ENCODE measurements around the genes ADAM29, WDR17 and ING2.

DNA sequence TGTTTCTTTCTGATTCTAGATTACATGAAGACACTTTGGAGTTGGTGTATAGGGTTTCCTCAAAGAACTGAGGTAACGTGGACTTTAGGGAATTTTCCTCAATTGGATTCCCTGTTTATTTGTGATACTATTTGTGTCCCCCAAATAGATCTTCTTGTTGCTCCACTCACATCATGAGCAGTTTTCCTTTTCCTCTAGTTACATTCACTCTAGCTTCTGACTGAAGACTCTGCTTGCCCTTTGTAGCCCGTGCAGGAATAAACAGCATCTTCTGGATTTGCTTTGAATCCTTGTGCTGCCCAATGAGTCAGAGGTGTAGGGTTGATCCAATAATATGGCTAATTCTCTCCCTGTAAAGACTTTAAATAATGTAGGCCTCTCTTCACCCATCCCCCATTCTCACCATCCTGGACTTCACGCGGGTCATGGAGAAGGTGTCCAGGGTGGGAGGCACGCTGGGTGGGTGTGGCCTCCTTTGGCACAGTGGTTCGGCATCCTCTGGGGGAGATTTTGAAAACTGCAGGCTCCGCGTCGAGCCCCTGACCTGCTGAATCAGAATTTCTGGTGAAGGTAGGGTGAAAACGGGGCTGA is 9.1 kb downstream of the HAND2 start:
- RRBS, 2 experiments, result no CpG with 5 or more reads among the region's 10 CpGs

DNA sequence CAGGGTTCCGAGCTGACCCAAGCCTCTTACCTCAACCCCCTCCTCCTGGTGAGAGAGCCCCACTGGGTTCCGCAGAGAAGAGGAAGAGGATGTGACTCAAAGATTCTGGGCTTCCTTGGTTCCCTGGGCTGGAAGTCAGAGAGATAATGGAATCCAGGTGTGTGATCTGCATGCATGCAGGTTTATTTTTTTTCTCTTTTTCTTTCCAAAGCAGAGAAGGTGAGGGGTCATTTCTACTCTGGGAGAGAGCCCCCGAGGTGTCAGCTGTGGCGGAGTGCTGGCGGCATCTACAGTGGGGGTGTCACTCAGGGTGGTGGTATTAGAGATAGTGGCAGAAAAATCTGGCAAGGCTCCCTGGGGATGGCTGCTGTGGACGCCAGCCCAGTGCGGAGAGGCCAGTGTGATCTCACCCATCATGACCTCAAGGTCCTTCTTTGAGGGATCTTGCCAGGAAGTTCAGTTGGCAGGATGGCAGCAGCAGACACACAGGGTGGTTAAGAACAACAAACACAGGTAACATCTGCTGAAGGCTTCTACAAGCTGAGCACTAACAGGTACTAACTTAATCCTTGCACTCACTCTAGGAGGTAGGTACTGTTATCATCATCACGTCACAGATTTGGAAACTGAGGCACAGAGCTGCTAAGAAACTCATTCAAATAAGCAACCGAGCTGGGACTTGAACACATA is 168.8 kb upstream of the HAND2 start:
- RRBS, 2 experiments, result no CpG with 5 or more reads among the region's 9 CpGs

- RRBS, 2 experiments, result no CpG with 5 or more reads among the region's 3 CpGs
Observed at GRCh38 chr4:174318267-174318848, 34.6 kb downstream of the CEP44 start.

GRCh38 chr4:174918141-174918712 is at the start of gene ADAM29:
Gene ADAM29, plus strand, starts transcription at chr4:174918358.
- RRBS, 2 experiments, result no CpG with 5 or more reads among the region's 5 CpGs

DNA sequence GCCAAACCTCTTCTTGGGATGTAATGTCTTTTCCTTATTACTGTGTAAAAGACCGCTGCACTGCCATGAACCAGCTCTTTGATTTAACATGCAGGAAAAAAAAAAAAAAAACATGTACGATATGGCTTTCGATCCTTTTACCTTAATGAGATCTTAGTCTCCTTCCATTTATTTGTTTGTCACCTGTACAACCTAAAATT is 348.7 kb downstream of the ADAM29 start:
- RRBS, 2 experiments, result no CpG with 5 or more reads among the region's 3 CpGs

- RRBS, 2 experiments, result no CpG with 5 or more reads among the region's 30 CpGs
Observed at GRCh38 chr4:176000928-176001717, 64.5 kb upstream of the WDR17 start.

GRCh38 chr4:176001883-176002785 is 63.5 kb upstream of the WDR17 start:
- RRBS, 2 experiments, result no CpG with 5 or more reads among the region's 55 CpGs

GRCh38 chr4:176065495-176066819 is at the start of gene WDR17:
Gene WDR17, plus strand, starts transcription at chr4:176065841.
- RRBS, 2 experiments, result 2% methylated on average over 16 of the region's 63 CpGs

GRCh38 chr4:176788872-176789357 is 3.8 kb downstream of the VEGFC start:
- RRBS, 2 experiments, result no CpG with 5 or more reads among the region's 7 CpGs

DNA sequence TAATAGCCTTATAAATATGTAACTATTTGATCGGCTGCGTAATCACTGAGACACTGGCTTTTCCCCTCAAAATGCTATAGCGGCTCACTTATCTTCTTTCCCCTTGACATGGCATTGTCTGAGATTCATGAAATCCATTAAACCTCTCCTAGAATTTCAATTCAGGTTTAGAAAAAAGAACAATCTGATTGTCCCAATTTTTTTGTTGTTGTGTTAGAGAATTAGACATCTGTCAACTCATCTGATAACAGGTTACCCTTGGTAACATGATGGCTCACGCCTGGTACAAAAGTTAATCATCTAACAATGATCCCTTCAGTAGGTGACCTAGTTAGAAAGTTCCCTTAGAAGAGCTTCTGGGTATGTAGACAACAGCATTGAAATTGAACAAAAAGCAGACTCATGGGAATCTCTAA is 880.2 kb upstream of the AGA start:
- RRBS, 2 experiments, result no CpG with 5 or more reads among the region's 4 CpGs

- RRBS, 2 experiments, result no CpG with 5 or more reads among the region's 2 CpGs
Observed at GRCh38 chr4:181258654-181258981, 984.6 kb upstream of the TENM3 start.

DNA sequence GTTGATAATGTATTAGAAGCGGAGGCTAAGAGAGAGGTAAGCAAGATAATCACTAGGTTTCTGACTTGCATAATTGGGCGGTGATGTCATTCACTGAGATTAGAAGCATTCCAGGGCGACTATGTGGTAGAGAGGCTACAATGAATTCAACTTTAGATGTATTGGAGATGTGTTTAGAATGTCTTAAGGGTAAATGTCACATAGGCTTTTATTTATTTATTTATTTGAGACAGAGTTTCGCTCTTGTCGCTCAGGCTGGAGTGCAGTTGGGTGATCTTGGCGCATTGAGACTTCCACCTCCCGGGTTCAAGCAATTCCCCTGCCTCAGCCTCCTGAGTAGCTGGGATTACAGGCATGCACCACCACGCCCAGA is 310 bp upstream of the TENM3 start:
- RRBS, 2 experiments, result no CpG with 5 or more reads among the region's 8 CpGs

- RRBS, 2 experiments, result no CpG with 5 or more reads among the region's 3 CpGs
Observed at GRCh38 chr4:182593677-182594171, 323.5 kb downstream of the DCTD start.

- RRBS, 2 experiments, result no CpG with 5 or more reads among the region's 17 CpGs
Observed at GRCh38 chr4:182680033-182680701, 237.0 kb downstream of the DCTD start.

DNA sequence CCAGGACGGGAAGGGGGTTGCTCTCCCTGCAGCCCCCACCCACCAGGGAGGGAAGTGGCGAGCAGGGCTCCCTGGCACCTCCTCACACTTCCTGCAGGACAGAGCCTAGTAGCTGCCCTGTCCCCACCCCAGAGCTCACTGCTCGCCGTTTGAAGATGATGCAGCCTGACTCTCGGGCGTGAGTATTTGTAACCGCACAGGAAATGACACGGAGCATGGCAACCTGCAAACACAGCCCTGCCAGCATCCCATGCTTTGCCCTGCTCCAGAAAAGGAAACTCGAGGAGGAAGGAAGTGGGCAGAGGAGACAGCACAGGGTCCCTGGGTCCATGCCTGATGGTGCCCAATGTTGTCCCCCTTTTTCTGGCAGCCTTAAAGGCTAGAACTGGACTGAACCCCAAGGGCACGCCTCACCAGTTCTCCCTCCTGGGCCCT is 108.0 kb downstream of the DCTD start:
- RRBS, 2 experiments, result no CpG with 5 or more reads among the region's 10 CpGs

DNA sequence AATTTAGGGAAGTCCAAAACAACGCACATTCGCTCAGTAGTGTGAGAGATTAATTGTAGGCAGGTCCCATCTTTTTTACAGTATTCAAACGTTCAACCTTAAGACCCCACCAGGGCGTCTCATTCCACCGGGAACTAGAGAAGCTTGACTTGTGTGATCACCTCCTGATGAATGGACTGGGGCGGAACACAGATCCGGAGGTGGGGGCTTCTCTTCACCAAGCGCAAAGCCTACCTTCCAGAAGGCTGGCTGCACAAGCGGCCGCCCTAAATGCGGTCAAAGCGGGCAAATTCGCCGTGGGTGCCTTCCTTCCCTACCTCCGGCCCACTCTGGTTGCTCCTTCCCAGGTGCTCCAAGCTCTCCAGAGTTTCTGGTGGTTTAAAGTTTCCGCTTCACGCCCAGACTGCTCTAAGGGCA is 1.9 kb upstream of the WWC2 start:
- RRBS, 2 experiments, result 74 to 94% methylated on average over 3 of the region's 17 CpGs

GRCh38 chr4:183410991-183411671 is 33.3 kb upstream of the CDKN2AIP start:
- RRBS, 2 experiments, result no CpG with 5 or more reads among the region's 15 CpGs

DNA sequence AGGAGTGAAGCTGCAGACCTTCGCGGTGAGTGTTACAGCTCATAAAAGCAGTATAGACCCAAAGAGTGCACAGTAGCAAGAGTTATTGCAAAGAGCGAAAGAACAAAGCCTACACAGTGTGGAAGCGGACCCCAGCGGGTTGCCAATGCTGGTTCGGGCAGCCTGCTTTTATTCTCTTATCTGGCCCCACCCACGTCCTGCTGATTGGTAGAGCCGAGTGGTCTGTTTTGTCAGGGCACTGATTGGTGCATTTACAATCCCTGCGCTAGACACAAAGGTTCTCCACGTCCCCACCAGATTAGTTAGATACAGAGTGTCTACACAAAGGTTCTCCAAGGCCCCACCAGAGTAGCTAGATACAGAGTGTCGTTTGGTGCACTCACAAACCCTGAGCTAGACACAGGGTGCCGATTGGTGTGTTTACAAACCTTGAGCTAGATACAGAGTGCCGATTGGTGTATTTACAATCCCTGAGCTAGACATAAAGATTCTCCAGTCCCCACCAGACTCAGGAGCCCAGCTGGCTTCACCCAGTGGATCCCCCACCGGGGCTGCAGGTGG is 22.7 kb upstream of the ING2 start:
- RRBS, 2 experiments, result no CpG with 5 or more reads among the region's 14 CpGs

DNA sequence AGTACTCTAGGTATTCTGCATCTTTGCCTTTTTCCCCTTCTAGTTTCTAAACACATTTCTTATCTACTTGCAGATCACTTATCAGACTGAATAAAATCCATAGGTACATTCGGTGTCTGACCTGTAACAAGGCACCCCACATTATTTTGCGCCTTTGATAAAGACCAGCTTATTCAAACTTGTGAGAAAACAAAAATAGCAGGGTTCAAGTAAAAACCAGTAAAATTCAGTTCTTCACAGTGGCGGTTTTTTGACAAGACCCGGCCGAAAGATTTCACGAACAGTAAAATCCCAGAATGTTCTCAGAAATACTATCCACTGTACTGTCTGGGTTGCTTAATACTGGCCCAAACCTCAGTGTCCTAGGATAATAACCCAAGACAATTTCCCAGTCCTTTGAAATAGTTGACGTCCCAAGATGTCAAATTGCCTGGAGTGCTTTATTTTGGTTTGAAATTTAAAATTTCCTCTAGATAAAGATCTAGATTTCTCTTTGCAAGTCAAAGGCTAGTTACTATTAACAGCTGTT is 1.8 kb upstream of the ING2 start:
- RRBS, 2 experiments, result no CpG with 5 or more reads among the region's 7 CpGs

DNA sequence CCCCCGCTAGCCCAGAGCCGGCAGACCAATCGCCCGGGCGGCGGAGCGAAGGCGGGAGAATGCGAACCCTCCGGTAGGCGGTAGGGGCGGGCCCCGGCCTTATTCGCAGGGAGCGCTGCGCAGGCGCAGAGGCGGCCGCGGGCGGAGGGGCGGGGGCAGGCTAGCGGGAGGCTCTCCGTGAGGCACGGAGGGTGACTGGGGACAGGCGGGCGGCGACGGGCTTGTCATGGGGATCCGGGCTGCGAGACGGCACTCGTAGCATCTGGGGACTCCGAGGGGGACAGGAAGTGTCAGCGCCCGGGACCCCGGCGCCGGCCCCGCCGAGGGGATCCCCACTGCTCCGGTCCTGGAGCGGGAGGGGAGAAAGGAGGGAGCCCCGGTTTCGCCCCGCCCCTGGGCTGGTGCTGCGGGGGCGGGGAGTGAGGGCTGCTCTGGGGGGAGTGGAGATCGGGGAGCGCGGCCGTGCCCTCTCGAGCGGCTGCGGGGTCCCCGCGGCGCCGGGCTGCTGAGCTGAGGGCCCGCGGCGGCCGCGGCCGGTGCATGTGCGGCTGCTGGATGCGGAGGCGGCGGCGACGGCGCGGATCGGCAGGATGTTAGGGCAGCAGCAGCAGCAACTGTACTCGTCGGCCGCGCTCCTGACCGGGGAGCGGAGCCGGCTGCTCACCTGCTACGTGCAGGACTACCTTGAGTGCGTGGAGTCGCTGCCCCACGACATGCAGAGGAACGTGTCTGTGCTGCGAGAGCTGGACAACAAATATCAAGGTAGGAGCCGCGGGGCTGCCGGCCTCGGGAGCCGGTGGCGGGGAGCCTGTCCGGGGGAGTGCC is at the start of gene ING2:
TSS of gene ING2 (plus strand) at position 453 of the 825 bp plus-strand sequence.
- RRBS, 2 experiments, result 1 to 2% methylated on average over 27 to 32 of the region's 94 CpGs